REH cell (cell line): Measurements from ENCODE around the gene SLC47A2.

DNA sequence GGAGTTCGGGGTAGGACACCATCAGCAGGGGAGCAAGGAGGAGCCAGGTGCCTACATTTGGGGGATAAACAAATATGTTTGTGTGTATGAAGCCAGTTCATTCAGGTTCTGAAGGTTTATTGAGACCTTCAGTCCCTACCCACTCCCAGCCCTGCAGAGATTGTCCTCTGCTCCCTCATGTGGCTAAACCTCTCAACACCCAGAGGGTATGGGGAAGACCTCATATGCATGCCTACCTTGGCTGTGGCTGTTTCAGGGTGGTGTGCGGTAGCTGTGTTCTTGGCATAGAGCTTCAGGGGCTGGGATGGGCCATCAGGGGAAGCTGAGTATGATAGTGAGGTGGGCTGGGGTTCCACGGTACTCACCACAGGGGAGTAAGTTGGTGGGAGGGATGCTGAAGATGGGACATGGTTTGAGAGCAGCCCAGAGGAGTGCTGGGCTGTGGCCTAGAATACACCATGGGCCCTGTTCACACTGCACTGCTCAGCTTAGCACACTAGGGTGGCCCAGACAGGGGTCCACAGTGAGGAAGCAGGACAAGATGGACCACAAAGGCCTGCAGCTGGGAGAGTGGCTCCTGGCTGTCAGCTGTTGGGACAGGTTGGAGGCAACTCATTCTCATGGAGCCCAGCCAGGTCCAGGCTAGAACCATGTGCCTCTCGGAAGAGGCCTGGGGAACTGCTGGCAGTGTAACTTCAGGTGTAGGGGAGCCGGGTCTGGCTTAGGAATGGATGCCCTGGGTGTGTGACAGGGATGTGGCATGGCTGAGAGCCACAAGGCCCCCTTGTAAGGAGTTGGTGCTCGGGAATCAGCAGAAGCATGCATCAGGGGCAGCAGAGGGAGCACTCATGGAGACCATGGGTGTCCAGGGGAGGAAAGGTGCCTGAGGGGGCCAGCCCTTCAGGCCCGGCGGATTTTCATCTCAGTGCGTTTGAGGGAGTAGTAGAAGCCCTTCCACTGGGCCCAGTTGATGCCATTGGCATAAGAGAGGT lies 3.1 kb downstream of the MFAP4 start:
- PRO-cap, result no peak

DNA sequence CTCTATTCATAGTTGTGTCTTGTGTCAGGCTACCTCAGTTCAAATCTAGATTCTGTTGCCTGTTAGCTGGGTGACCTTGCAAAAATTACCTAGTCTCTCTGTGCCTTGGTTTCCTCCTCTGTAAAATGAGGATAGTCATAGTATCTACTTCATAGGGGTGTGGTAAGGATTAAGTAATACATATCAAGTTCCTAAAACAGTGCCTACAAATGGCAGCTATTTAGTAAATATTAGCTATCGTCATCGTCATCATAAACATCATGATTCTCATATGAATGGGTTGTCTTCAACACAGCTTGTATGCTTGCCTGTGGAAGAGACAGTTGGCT lies 2.0 kb upstream of the MFAP4 start:
- PRO-cap, result no peak

GRCh38 chr17:19544864-19545231 lies 11.2 kb downstream of the SLC47A1 start:
- PRO-cap, result no peak

DNA sequence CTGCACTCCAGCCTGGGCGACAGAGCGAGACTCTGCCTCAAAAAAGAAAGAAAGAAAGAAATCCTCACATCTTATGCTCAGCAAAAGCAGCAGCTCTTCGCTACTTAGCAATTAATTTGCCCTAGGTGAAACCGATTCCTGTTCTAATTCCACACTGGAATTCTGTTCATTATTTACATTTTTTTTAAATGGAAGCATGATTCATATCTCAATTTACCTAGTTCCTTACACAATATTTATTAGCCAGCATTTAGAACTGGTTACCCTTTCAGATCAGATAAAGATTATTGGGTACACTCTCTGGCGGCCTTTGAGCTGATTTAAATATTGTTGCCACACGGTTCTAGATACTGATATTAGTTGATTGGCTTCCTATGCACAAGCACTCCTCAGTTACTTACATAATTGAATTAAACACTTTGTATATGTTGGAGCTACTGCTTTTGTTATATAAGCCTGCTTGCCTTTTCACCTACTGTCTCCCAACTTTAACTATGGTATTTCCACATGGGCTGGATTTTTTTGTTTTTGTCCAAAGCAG lies 4.1 kb upstream of the ALDH3A2 start:
- PRO-cap, result no peak

DNA sequence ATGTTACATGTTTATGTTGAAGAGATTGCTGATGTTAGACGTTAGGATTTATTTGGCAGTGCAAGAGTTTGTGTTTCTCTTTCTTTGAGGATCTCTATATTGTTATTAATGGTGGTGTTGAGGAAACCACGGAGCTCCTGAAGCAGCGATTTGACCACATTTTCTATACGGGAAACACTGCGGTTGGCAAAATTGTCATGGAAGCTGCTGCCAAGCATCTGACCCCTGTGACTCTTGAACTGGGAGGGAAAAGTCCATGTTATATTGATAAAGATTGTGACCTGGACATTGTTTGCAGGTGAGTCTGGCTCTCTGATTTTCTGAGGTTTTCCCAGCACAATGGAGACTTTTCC lies 7.7 kb downstream of the ALDH3A2 start:
- PRO-cap, result no peak

DNA sequence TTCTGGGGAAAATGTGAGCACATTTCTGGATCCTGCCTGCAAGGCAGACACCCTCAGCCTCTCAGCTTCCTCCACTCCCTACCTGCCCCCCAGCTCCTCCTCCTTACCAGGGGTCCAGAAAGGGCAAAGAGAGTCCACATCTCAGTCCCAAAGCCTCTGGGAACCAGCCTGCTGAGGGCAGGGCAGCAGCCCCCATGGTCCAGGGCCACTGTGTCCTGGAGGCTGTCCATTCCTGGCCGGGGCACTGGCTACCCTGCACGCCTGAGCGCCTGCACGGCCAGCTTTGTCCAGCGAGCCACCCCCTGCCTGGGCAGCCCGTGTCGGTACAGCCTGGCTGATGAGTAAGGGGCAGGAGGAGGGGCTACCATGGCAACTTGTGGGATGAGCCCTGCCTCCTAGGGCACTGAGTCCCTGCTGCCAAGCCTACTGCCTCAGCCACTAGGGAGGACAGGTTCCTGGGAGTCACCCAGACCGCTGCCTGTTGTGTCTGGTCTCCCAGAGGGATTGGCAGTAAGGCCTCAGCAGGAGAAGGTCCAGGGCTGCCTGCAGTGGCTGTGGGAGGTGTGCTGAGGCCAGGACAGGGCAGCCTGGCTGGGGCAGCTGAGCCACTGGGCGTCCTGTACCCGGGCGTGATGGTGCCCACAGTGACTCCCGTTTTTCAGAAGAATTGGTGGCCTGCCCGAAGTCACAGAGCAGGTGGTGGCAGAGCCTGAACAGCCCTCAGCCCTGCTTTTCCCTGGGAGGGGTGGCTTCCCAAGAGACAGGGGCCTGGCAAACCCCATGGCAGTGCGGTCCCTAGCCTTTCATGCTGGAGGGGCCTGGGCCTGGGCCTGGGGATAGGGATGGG lies at the start of gene SLC47A2:
Gene SLC47A2 (minus strand): TSS at position 259 of the 847 bp plus-strand sequence.
- PRO-cap, result no peak

- PRO-cap, result no peak
Observed at GRCh38 chr17:19737904-19738640, 10.0 kb downstream of the ALDH3A1 start.

DNA sequence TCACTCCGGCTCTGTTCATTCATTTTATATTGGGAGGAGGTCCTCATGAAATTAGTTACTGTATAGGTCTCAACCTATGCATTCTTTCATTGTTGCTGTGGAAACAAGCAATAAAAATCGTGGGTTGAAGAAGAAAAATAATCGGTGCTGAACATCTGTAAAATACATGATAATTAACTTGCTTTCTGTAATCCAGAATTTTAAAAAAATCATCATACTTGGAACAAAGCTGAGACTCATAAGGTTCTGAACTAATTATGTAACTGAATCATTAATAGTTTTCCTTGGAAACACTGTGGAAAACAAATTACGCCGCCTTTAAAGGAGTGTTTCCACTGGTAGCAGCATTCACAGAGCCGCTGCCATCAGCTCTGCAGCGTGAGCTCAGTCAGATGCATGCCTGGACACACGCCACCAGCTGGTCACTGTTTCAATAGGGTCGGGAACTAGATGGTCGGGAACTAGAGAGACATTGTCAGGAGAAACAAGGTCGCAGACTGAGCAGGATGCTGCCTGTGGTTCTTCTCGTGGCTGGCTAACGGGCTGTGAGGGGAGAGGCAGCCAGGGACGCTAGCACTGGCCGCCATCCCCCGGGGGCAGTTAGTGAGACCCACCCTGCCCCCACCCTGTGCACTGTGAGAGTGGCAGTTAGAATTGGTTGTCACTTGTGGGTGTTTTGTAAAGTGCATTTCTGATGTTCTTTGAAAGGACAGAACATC lies 86.1 kb downstream of the SPECC1 start:
- PRO-cap, result no peak

DNA sequence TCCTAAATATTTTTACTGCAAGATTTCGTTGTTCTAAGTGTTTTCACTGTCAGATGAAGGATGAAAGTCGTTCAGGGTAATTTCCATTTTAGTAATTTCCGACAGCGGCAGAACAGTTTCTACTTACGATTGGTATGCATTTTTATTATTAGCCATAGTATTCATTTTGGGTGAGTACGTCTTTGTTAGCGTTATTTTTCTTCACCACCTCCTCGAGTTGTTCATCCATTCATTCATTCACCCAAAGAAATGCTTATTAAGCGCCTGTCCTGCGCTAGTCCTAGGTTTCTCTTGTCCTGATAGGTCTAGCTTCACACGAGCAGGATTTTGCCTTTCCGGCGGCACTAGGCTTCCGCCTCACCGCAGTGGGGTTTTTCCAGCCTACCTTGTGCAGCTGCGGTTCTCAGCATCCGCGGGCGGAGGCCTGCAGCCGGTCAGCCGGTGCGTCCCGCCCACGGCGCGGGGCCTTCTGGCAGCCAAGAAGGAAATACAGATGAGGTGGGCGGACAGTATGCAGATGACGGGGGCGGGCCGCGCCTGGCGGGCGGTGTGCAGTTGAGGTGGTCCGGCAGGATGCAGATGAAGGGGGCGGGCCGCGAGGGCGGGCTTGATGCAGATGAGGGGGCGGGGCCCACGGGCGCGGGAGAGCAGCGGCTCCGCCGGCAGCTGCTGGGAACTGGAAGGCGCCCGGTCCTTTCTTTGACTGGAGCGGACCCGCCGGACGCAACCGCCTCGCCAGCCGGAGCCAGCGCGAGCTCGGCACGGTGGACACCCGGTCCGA lies 146.4 kb downstream of the SPECC1 start:
- PRO-cap, result bidirectional peak, plus-strand start at position 699 of the sequence, minus-strand start at position 471 of the sequence

GRCh38 chr17:20840339-20840929 lies 202.4 kb downstream of the USP22 start:
- PRO-cap, result no peak

DNA sequence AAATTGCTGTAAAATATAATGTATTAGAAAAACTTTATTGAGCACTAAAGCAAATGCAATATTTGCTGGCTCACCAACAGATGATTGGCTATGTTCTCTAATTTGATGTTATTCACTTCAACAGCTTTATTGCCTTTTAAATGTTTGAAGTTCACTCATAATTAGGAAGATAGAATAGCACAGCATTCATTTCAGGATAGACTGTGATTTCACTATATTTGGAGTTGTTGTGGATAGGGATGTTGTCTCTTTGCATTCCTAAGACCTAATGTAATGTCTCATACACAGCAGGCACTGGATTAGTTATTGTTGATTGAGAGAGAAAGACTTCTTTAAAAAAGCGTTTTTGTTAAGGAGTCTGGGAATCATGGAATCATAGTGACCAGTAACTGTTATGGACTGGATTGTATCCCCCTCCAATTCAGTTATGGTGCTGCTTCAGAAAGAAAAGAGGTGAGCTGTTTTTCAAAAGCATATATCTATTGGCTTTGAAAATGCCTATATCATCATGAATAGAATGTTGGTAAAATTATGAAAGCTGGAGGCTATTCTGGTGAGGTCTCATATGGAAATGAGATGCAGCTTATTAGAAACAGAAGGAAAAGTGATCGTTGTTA lies 122.0 kb downstream of the USP22 start:
- PRO-cap, result no peak

- PRO-cap, result no peak
Observed at GRCh38 chr17:20924365-20924677, 118.5 kb downstream of the USP22 start.

DNA sequence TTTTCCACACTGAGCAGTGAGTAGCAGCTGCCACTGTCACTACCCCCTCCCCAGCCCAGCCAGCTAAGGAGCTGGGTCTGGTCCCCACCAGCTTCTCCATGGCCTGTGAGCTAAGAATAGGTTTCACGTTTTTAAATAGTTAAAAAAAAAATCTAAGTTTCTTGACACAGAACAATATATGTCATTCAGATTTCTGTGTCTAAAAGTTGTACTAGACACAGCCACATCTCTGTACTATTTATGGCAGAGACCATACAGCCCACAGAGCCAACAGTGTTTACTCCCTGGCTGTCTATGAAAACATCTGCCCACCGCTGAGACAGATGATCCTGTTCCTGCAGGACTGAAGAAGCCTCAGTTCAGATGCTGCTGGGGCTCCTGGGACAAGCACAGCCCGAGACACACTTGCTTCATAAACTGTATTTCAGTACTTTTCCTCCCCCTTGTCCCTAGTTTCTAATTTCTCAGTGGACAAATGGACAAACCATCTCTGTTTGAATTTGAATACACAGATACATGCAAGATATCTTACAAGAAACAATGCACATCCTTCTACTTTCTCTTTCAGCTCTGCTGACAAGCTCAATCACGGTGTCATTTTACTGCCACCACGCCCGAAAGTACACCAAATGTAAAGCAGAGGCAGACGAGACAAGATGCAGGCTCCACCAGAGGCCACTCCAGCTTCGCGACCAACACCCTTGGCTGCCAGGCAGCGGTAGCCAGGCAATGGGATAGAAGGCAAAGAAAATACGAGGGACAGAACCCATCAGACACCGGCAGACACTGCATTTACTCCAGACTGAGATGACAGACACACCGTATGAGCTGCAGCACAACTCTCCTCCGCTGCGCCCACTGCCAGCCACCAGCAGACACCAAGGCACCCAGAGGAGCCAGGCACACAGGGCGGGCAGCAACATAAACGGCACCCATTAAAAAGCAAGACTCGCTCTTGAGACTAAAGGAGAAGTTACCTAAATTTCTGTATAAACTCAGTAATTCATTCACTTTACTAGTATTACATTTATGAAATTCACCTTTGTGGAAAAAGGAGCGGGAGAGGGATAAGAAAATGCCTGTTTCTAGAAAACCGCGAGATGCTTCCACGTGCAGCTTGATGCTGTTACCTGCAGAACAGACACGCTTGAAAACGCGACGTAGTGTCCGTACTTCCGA lies 41.1 kb downstream of the USP22 start:
- PRO-cap, result no peak

- PRO-cap, result no peak
Observed at GRCh38 chr17:21040006-21040550, 2.7 kb downstream of the USP22 start.

DNA sequence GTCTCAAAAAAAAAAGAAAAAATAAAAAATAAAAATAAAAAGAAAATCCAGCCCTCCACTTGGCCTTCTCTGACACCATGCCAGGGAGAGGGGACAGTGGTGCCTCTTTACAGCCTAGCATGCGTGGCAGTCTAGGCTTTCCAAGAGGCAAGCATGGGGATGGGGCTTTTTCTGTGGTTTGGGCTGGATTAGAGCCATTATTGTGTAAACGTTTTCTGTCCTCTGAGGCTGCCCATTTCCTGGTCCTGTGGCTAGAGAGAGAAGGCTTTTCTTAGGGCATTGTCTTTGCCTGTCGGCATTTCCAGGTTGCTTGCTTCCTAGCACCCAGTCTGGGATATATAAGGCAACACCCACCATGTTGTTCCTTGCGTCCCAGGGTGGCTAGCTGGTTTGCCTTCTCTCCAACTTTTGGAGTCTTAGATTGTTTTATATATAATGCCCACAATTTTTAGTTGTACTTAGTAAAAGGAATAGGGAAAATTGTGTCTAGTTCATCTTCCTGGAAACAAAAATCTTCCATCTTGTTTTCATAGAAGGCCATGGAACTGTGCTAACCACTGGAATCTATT lies 2.6 kb upstream of the DHRS7B start:
- PRO-cap, result no peak

- PRO-cap, result no peak
Observed at GRCh38 chr17:21132339-21132949, 5.7 kb downstream of the DHRS7B start.

DNA sequence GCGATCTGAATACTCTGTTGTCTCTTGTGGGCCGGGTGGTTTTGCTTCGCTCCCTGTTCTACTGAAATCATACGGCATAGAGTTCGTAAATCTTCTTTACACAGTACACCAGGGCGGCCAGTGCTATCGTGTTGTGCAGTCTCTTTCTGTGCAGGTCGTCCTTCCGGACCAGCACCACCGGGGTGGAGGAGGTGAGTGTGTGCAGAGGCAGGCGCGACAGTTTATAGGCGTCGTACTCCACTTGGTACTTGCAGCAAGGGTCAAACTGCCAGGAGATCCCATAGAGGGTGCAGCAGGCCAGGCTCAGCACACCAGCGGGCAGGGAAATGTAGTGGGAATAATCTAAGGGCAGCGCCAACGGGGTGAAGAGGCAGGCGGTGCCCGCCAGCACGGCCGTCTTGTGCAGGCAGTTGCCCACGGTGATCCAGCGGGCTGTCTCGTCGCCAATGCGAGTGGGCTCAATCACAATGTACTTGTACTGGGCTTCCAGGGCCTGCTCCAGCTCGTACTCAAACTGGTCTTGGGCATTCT lies 15.6 kb downstream of the TMEM11 start:
- PRO-cap, result no peak

DNA sequence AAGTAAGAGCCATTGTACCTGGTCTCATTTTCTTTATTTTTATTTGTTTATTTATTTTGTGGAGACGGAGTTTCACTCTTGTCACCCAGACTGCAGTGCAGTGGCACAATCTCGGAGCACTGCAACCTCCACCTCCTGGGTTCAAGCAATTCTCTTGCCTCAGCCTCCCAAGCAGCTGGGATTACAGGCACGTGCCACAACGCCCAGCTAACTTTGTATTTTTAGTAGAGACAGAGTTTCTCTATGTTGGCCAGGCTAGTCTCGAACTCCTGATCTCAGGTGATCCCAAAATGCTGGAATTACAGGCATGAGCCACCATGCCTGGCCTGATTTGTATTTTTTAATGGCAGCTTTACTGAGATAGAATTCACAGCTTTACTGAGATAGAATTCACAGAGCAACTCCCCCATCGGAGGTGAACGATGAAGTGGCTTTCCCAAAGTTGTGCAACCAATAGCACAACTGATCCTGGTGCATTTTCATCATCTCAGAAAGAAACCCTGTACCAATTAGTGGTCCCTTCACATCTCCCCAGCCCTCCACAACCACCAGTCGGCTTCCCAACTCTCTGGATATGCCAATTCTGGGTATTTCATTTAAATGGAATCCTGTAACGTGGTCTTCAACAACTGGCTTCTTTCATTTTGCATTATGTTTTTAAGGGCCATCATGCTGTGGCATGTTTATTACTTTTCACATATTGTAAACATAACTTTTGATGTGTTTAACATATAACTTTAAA lies 7.3 kb downstream of the TMEM11 start:
- PRO-cap, result no peak

DNA sequence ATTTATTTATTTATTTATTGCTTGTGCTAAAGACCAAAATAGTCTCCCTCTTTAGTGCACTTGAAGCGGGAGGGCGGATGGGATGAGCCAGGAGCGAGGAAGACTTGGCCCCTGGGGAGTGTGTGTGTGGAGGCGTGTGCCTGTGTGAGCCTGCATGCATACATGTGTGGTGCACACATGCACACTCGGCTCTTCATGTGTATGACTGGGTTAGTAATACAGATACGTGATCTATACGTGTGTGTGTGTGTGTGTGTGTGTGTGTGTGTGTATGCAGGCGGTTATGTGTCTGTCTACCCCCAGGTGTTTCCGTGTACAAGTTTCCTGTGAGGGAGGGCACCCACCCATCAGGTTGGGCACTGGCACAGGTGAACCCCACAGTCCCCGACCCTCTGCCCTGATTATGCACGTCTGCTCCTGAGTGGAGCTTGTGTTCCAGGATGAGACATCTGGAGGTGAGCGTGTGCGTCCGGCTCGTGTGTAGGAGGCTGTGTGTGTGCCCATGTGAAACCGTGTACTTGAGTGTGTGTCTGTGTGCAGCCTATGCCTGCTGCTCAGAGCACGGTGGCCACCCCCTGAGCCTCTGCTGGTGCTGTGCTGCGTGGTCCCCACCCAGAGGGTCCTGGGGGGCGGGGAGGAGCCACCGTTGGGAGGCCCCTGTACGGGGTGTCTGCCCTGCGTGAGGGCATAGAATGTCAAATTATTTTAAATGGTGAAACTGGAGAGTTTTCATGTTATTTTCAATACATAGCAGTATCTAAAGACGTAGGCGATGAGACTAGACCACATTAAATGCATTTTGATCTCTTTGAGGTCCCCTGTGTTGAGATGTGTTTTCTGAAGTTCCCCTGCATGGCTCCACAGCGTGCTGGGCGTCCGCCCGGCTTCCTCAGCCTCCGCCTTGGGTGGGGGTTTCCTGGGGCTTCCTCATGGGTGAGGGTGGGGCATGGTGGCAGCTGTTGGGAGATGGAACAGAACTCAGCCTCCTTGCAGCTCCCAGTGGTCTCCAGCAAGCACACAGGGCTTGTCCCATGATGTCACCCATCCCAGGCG lies 43.2 kb downstream of the KCNJ12 start:
- PRO-cap, result no peak

DNA sequence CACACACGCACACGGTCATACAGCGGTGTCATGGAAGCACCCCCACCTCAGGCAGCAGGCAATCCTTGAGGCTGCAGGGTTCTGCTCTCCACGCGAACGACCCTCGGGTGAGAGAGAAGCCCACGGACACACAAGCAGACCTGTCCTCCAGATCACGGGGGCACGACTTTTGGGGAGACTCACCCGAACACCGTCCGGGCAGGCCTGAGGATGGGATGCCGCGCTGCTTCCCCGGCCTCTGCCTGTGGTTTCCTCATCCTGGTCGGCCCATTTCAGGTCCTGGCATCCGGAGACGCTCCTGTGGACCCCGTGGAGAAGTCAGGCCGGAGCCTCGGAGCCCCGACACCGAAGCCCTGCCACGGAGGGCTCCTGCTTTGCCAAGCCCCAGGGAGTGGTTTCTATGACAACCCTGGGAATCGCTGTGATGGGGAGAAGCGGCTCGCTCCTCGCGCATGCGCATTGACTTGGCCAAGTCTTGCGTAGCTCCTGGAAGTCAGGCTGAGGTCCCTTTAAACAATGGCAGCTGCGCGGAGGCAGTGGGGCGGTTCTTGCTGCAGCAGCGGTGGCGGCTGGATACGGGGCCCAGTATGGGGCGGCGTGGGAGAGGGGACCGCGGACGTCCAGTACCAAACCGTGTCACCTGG lies 118.1 kb upstream of the KCNJ18 start:
- PRO-cap, result no peak